Gastrocnemius medialis (tissue), 3 donors: ENCODE results near the genes TSR1 and TAX1BP3.

GRCh38 chr17:2299608-2300931 is 3.5 kb downstream of the SMG6 start:
- PRO-cap = no peak
- RAMPAGE, long total RNA, 3 experiments = no peak in any of the 3 experiments

GRCh38 chr17:2336241-2336808 is at the start of gene TSR1:
TSS of gene TSR1 (minus strand) at chr17:2336457.
- PRO-cap = bidirectional peak, plus-strand start at chr17:2336553, minus-strand start at chr17:2336445
- RAMPAGE, long total RNA, 3 experiments = start-site peak on the minus strand in 3 of 3 experiments, at chr17:2336432-2336443 at its widest, 82 to 138 reads per replicate

GRCh38 chr17:2384356-2385270 is 16.2 kb downstream of the MNT start:
- PRO-cap = no peak
- RAMPAGE, long total RNA, 3 experiments = no peak in any of the 3 experiments

DNA sequence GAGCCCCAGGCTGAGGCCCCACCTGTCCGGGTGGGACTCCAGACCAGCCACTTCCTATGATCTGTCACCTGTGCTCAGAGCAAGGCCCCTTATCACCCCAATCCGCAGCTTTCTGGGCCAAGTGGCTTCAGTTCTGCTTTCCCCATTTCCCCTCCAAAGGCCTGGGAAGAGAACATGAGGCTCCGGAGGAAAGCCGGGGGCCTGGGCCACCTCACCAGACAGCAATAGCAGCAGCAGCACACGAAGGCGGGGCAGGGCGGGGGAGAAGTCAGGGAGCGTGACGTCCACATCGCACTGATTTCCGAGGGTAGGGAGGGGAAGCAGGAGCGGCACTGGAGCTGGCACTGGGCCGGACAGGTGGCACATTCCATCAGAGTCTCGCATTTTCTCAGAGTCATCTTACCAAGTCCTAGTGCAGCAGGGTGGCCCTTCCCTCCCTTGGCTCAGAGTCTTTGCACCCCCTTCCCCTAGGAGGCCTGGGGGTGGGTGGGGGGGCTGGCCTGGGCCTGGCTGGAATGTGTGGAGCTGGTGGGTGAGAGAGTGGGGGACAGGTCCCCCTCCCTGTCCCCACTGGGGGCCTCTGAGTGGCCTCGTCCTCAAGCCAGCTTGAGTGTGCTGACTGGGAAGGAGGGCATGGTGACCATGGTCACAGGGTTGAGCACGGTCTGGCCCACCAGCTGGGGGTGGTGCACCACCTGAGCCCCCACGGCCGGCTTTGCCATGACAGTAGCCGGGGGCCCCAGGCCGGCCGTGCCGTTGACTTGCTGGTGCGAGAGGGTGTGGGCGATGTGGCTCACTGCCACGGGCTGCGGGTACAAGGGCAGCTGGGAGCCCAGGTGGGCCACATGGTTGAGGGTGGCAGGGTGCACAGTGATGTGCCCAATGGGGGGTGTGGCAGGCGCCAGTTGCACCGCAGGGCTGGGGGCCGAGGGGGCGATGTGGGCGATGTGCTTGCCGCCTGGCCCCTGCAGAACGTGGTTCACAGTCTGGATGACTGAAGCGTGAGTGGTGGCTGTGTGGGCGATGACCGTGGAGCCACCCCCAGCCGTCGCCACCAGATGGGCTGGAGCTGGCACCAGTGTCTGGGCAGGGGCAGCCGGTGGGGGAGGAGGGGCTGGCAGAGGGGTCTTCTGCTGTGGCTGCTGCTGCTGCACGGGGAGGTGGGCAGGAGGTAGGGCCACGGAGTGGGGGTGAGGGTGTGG is 14.2 kb downstream of the MNT start:
- PRO-cap = no peak
- RAMPAGE, long total RNA, 3 experiments = no peak in any of the 3 experiments

DNA sequence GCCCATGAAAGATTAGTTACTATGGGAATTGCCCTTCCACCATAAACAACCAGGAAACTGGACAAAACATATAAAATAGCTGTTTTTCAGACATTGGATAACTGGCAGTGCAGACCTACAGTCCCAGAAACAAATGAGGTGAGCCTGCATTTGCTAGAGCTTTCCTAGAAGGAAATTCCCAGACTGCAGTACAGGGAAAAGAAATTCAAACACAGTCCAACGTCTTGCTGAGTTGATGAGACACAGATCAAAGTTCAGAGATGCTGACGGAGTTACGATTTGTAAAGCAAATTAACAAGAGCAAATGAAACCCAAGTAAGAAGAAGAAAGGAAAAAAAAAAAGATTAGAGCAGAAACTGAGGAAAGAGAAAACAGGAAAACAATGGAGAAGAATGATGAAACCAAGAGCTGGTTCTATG is 41.3 kb upstream of the MNT start:
- PRO-cap = no peak
- RAMPAGE, long total RNA, 3 experiments = no peak in any of the 3 experiments

GRCh38 chr17:2595014-2595497 is 1.6 kb downstream of the PAFAH1B1 start:
- PRO-cap = no peak
- RAMPAGE, long total RNA, 3 experiments = no peak in any of the 3 experiments

DNA sequence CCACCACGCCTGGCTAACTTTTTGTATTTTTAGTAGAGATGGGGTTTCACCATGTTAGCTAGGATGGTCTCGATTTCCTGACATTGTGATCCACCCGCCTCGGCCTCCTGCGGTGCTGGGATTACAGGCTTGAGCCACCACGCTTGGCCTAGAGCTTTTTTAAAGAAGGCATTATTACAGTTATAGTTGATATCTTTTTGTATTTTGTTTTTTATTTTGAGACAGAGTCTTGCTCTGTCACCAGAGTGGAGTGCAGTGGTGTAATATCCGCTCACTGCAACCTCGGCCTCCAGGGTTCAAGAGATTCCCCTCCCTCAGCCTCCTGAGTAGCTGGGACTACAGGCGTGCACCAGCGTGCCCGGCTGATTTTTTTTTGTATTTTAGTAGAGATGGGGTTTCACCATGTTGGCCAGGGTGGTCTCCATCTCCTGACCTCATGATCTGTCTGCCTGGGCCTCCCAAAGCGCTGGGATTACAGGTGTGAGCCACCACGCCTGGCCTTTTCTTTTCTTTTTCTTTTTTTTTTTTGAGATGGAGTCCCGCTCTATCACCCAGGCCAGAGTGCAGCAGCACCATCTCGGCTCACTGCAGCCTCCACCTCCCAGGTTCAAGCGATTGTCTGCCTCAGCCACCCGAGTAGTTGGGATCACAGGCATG is 13.6 kb downstream of the PAFAH1B1 start:
- PRO-cap = no peak
- RAMPAGE, long total RNA, 3 experiments = no peak in any of the 3 experiments

DNA sequence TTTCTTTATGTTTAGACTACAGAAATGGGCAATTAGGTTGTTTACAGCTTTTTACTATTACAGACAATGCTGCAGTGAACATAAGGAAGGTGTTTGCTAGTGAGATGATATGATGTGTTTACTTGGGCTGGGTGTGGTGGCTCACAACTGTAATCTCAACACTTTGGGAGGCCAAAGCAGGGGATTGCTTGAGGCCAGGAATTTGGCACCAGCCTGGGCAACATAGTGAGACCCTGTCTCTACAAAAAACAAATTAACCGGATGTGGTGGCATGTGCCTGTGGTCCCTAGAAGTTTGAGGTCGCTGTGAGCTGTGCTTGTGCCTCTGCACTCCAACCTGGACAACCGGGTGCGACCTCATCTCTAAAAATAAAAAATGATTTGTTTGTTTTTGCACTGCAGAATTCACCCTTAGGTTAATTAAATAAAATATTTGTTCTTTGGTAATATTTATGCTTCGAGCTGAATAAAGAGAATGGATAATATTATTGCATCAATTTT is 15.0 kb downstream of the PAFAH1B1 start:
- PRO-cap = no peak
- RAMPAGE, long total RNA, 3 experiments = no peak in any of the 3 experiments

- PRO-cap = unidirectional peak, plus-strand start at chr17:2687095
- RAMPAGE, long total RNA, 3 experiments = no peak in any of the 3 experiments
Measured at GRCh38 chr17:2686803-2687272, 24.7 kb downstream of the CLUH start.

DNA sequence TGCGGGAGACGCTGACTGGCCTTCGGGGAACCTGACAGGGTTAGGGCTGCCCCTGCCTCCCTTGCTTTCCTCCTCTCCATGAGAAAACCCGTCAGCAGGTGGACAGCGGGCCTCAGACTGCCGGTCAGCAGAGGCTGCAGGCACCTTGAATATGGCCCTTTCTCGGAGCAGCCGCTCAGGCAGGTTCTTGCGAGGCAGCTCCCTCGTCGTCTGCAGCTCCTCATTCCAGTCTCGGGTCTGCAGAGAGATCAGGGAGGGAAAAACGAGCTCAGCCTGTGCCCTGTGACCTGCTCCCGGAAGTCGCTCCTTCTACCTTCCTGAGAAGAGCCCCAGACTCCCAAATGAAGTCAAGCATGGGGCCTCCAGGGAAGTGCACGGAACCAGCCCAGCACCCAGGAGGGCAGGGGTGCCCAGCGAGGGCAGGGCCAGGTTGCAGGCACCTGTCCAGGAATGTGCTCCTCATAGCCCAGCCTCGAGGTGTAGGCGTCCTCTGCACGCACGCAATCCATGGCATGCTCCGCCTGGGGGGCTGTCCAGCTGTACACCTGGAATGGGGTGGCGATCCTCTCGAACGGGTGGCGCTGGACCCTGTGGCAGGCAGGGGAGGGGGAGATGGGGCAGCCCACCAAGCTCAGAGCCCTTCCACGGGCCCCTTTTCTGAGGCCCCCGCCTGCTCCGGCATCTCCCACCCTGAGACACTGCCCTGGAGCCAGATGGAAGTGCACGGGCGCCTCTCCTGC is 11.2 kb downstream of the CLUH start:
- PRO-cap = no peak
- RAMPAGE, long total RNA, 3 experiments = no peak in any of the 3 experiments

DNA sequence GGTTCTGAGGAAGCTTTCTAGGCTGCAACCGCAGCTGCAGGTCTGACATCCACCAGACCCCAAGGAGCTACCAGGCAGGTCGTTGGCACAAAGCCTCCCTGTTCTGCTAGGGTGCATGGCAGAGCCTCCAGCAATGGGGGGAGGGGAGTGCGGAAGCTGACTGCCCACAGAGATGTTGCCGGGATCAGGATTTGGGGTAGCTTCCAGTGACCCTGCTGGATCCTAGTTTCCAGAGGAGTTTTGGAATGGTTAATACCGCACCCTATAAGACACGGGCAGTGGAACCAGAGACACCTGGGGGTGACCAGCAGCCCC is 58.5 kb downstream of the RAP1GAP2 start:
- PRO-cap = no peak
- RAMPAGE, long total RNA, 3 experiments = no peak in any of the 3 experiments

GRCh38 chr17:2902879-2903479 is 106.7 kb downstream of the RAP1GAP2 start:
- PRO-cap = no peak
- RAMPAGE, long total RNA, 3 experiments = no peak in any of the 3 experiments

DNA sequence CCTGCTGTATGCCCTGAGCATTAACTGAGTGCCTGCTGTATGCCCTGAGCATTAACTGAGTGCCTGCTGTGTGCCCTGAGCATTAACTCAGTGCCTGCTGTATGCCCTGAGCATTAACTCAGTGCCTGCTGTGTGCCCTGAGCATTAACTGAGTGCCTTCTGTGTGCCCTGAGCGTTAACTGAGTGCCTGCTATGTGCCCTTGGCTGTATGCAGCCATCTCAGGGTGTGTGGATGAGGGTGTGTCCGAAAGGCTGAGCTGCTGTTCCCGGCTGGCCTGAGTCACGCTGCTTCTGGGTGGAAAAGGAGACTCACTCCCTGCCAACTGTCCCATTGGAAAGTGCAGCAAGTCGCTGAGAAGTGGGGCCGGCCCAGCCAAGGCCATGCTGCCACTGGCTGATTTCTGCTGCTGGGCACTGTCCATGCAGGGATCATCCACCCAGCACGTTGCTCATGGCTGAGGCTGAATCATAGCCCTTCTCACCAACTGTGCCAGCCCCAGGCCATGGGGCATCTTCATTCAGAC is 113.8 kb downstream of the OR1D5 start:
- PRO-cap = no peak
- RAMPAGE, long total RNA, 3 experiments = no peak in any of the 3 experiments

DNA sequence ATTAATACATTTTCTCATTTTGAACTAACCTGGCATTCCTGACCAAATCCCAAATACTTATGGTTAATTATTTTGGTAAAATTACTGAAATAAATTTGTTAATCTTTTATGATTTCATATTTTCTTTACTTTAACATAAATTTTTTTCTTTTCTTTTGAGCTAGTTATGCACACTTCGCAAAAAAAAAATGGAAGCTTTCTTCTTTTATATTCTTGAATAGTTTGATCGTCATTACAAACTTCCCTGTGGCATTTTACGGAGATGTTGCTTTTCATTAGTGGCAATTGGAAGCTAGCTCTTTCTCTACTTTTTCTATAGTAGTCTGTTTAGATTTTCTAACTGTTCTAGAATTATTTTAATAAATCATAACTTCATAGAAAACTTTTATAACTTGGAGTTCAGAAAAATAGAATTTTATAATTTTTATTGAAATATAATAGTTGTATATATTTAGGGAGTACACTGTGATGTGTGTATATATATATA is 17.3 kb downstream of the OR1E2 start:
- PRO-cap = no peak
- RAMPAGE, long total RNA, 3 experiments = no peak in any of the 3 experiments

- PRO-cap = bidirectional peak, plus-strand start at chr17:3668119, minus-strand start at chr17:3667988; bidirectional peak, plus-strand start at chr17:3668812, minus-strand start at chr17:3668578
- RAMPAGE, long total RNA, 3 experiments = start-site peak on the minus strand in 1 of 3 experiments, at chr17:3668562-3668584 at its widest, 160 reads per replicate
Measured at GRCh38 chr17:3667859-3668709, at the start of gene TAX1BP3. TSS of gene TAX1BP3 (minus strand) at chr17:3668578.

- PRO-cap = bidirectional peak, plus-strand start at chr17:3695481, minus-strand start at chr17:3695422
- RAMPAGE, long total RNA, 3 experiments = start-site peak on the plus strand in 3 of 3 experiments, at chr17:3695474-3695587 at its widest, 11 to 65 reads per replicate
Measured at GRCh38 chr17:3695117-3695676, 758 bp downstream of the P2RX5 start.

GRCh38 chr17:3724048-3724818 is 530 bp downstream of the HASPIN start:
- PRO-cap = no peak
- RAMPAGE, long total RNA, 3 experiments = no peak in any of the 3 experiments

DNA sequence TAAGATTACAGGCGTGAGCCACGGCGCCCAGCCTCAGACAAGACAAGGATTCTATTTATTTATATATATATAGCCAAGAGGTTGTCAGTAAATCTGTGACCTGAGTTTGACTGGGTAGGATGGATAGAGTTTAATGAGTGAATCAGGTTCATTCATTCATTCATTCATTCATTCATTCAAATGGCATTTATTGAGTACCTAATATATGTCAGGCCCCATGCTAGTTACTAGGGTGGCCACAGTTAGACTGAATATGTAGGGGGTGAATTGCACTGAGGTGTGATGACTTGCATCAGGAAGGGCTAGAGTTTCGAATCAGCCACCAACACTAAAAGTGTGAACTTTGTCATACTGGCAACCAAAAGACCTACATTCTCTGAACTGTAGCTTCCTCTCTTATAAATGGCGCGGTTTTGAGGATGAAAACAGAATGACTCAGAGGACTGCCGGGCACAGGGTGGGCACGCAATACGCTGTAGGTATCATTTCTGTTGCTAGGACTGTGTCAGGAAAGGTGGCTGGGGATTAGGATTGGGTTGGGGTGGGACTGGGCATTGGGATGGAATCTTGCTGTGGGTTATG is 37.7 kb downstream of the ITGAE start:
- PRO-cap = no peak
- RAMPAGE, long total RNA, 3 experiments = no peak in any of the 3 experiments

GRCh38 chr17:3796398-3796851 is 4.6 kb downstream of the ITGAE start:
- PRO-cap = no peak
- RAMPAGE, long total RNA, 3 experiments = no peak in any of the 3 experiments

- PRO-cap = no peak
- RAMPAGE, long total RNA, 3 experiments = no peak in any of the 3 experiments
Measured at GRCh38 chr17:3810061-3810427, 9.1 kb upstream of the ITGAE start.